Fibroblast of the aortic adventitia (primary cell): ENCODE measurements around the genes CFAP36 and CCDC85A.

DNA sequence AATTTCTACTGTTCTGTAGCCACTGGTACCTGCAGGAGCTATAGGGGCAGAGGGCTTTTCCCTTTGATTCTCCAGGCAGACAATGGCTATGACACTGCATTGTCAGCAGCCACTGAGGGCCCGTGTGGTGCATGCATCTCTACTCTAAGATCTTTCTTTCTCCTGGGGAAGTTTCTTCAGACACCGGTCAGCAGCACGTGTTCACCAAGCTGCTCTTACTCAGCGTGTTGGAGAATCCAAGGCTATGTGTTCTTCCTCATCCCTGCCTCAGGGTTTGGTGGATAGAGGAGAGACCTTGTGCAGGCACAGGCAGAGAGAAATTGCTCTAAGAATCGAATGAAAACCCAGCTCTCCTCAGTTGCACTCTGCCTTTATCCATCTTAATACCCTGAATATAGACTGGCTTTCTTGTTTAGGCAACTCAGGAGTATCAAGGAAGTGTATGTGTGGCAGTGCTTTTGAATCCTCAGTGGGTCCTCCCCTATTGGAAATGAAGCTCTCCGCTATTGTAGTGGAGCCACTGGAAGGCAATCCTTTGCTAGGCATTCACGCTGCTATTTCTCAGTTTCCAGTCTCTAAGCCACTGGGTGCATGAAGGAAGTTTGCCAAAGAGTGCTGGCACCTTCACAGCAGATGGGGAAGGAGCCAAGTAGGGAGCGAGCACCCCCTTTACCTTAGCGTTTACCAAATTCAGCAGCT is 86.9 kb upstream of the EML6 start:
- CAGE, long polyA plus RNA: no peak

- CAGE, long polyA plus RNA: no peak
Observed at GRCh38 chr2:54708351-54709031, 15.0 kb upstream of the EML6 start.

DNA sequence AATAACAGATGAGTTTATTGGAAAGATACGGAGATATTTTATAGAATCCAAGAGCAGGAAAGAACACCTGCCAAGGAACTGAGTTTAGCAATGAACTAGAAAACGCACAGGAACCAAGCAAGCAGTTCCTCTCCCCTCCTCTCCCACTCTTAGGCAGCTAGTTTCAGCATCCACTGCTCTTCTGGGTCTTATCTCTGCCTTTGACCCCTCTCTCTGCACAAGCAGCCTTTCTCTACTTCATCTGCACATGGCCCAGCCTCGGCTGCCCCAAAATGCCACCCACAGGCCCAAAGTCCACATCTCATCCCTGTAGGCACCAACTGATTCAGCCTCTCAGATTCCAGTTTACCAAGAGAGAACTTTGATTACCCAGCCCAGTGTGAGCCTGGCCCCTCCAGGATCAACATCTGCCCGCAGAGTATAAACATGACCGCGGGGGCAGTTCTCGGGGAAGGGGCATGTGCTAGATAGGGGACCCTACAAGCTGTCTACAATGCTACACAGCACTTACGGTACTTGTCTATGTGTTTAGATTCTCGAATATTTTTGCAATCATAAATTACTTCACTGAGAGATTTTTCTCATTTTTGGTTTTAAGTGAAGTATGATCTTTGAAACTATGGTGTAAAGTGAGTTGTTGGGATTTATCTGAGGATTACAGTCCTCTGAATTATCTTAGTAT is 141.7 kb downstream of the RTN4 start:
- CAGE, long polyA plus RNA: no peak

- CAGE, long polyA plus RNA: no peak
Observed at GRCh38 chr2:54987082-54987975, 62.9 kb downstream of the RTN4 start.

DNA sequence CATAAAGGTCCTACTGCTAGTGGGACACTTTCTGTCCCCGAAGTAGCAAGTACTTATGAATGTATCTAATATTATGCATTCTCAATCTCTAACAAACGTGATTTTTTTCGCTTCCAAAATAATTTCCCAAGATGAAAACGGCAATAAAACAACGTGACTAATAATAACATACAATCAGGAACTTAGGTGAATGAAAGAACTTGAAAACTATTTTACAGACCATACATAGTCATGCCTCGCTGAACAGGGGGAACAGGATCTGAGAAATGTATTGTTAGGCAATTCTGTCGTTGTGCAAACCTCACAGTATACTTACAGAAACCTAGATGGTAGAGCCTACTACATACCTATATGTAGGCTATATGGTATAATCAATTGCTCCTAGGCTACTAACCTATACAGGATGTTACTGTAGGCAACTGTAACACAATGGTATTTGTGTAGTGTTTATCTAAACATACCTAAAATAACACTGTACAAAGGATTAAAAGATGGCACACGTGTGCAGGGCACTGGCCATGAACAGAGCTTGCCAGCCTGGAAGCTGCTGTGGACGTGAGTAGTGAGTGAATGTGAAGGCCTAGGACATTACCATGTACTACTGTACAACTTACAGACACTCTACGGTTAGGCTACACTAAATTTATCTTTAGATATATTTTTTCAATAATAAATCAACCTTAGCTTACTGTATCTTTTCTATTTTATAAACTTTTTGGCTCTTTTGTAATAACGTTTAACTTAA is 2.4 kb downstream of the RTN4 start:
- CAGE, long polyA plus RNA: no peak

- CAGE, long polyA plus RNA: no peak
Observed at GRCh38 chr2:55133652-55134387, 83.6 kb upstream of the RTN4 start.

GRCh38 chr2:55519522-55519894 is at the start of gene CFAP36:
TSS of gene CFAP36 (plus strand) at chr2:55519718.
- CAGE, long polyA plus RNA: no peak

DNA sequence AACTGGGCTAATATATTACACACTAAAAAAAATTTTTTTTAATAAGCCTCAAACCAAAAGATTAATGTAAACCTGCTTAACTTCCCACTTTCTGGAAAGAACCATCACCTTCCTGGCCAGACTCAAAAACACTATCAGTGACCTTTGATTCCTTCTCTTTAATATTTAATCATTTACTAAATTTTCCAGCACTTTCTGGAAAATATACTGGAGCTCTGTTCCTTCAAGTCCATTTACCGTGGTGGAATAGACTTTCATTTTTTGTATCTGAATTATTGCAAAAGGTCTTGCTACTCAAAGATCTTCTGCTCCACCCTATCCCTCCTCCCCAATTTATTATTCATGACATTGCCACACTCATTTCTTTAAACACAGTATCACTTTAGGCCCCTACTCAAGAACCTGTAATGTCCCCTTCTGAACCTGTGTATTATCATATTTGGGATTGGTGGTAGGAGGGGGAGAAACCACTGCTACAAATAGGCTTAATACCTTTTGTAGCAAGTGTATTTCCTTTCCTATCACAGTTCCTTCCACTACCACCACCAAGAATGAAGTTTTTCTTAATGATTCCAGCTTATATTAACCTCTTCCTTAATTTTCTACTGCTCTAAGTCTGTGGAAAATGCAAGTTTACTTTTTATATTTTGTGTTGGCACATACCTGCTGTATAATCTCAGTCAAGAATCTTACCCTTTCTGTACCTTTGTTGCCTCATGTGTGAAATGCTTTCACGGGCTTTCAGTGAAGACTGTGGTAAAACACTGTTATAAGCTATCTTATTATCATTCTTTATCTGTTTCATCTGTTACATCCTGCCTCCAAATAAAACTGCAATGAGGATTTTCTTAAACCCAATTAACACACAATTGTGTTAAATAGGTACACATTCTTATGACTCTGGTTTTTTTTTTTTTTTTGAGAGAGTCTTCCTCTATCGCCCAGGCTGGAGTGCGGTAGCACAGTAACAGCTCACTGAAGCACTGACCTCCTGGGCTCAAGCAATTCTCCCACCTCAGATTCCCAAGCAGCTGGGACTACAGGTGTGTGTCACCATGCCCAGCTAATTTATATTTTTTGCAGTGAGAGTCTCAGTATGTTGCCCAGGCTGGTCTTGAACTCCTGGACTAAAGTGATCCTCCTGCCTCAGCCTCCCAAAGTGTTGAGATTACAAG is 7.1 kb downstream of the PPP4R3B start:
- CAGE, long polyA plus RNA: no peak

- CAGE, long polyA plus RNA: no peak
Observed at GRCh38 chr2:55618610-55619273, 1.3 kb upstream of the PPP4R3B start.

- CAGE, long polyA plus RNA: start-site peak on the minus strand at chr2:55917904-55917929, 445 and 23 reads in 2 replicates
Observed at GRCh38 chr2:55917674-55918363, 5.8 kb downstream of the EFEMP1 start.

- CAGE, long polyA plus RNA: no peak
Observed at GRCh38 chr2:56118460-56118969, 65.3 kb upstream of the CCDC85A start.

DNA sequence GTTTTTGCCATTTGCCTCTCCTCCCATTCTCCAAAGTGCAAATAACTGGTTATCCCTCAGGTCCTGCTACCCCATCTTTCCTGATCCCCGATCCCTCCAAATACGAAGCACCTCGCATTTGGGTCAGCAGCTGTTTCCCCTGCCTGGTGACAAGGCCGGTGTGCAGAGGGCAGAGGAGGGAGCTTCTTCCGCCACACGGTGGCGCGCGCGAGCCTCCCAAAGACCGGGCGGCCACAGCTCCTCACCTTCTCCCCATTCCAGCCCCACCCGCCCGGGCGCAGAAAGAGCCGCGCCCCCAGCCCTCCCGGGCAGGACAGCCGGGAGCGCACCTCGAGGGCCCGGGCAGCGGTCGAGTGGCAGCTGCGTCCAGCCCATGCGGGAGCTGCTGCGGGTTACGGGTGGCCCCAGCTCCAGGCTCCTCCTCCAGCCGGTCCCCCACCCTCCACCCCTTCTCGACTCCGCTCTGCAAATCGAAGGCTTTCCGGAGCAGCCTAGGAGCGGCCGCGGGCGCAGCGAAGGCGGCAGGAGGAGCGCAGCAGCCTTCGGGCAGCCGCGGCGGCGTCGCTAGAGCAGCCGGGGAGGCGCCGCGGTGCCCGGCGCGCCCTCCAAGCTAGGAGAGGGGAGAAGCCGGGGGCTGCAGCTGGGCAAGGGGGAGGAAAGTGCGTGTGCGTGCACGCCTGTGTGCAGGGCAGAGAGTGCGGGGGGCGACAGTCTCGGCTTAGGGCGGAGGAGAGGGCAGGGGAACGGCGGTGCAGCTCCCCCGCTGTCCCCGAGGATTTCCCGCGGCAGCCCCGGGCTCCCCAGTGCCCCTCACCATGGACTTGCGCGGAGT is at the start of gene CCDC85A:
CCDC85A (plus strand) TSS at position 449 of the 832 bp plus-strand sequence.
- CAGE, long polyA plus RNA: no peak

DNA sequence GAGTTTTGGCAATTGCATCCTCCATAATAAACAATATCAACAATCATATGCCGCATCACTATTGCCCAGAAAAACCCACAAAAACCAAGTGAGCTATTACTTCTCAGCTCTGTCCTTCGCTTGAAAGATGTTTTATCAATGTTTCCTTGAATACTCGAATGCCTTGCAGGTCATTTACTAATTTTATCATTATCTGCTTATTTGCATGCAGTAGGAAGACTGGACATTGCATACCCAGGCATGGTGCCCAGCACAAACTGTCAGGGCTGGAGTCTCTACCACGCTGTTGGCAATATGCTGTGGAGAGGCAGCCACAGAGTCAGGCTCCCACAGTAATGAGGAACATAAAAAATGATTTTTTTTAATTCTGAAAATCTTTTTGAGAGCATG is 709.6 kb upstream of the FANCL start:
- CAGE, long polyA plus RNA: no peak

- CAGE, long polyA plus RNA: no peak
Observed at GRCh38 chr2:60550153-60551165, 3.0 kb downstream of the BCL11A start.

DNA sequence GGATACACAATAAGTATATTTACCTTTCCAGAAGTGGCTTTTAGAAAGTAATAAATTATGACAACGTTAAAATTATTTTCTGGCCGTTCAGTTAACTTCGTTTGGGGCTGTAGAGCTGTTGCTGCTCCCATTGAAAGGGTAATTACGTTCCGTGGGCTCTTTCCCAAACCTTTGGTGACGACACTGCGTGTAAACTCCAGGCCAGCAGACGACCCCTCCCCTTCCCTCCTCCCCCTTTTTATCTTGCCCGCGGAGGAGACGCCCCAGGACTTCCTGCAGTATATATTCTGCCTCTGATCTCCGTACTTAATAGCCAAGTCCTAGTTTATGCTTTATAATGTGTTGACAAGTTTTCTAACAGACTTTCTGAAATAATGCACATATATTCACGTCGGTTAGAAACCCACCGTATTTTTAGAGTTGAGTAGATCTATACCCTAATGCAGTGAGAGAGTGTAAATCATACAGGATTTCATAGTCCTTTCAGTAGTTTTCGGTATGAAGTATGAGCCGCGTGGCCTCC is 3.7 kb upstream of the BCL11A start:
- CAGE, long polyA plus RNA: no peak

GRCh38 chr2:60787402-60788090 is 31.5 kb downstream of the PAPOLG start:
- CAGE, long polyA plus RNA: no peak

DNA sequence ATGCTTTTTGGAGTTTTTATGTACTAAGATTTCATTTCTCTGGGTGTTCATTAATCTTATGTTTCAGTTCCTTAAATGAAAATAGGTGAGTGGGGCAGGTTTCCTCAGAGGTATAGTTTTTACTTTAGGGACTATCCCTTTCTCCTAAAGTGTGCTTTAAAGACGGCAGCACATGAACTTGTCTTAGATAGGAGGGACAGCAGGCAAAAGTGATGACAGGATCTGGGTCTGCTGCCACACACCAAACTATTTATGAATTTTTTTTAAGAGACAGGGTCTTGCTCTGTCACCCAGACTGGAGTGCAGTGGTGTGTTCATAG is 8.0 kb upstream of the REL start:
- CAGE, long polyA plus RNA: no peak

DNA sequence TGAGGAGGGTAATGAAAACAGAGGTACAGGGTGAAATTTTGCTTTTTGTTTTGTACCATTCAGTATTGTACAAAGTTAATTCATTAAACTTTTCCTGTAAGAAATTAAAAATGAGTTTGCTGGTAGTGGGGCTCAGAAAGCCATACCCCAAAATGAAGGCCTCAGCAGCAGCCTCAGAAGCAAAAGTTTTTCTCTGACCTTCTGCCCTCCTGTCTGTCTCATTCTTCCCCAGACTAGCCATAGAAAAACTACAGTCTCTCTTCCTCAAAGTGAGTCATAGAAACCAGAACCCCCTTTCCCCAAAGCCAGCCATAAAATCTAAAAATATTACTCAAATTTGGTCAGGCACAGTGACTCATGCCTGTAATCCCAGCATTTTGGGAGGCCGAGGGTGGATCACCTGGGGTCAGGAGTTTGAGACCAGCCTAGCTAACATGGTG is 5.3 kb upstream of the PEX13 start:
- CAGE, long polyA plus RNA: no peak

DNA sequence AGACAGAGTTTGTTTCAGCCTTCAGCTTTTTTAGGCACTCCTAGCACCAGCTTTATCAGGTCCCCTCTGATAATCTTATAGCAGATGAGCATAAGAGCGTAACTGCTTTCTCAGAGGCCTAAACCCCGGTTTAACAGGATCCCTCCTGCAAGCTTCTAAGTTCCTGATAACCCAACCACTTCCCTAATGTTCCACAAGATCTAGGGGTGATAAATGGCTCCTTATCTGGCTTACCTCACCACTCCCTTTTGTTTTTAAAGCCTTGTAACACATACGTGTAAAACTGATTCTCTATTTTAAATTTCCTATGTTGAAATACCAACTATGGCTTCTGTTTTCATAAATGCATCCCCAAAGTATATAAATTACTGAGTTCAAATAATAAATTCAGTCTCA is 126.1 kb downstream of the C2orf74 start:
- CAGE, long polyA plus RNA: no peak

- CAGE, long polyA plus RNA: no peak
Observed at GRCh38 chr2:61350211-61350591, 120.7 kb downstream of the USP34 start.